Karpas-422 (cell line): ENCODE measurements around a stretch of chr17.

- PRO-cap = unidirectional peak, minus-strand start at chr17:38486081
- RAMPAGE, long total RNA = no peak
Observed at GRCh38 chr17:38485522-38486306, 57.5 kb downstream of the ARHGAP23 start.

DNA sequence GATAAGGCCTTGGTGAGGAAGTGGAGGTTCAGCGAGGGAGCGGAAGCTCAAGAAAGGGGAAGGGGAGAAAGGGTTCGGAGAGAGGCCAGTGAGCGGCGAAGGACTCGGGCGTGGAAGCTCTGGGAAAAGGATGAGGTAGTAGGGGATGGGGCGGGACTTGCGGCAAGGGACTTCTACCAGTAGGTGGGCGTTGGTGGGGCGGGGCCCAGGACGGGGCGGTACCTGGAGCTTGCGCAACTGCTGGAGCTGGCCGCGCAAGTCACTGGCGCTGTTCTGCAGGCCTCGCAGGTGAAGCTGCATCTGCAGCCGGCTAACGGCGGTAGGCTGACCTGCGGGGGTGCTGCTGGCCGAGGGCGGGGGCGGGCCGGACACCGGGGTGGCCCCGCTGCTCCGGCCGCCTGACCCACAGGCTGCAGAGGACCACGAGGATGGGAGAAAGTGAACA is 46.4 kb downstream of the SRCIN1 start:
- PRO-cap = no peak
- RAMPAGE, long total RNA = no peak

DNA sequence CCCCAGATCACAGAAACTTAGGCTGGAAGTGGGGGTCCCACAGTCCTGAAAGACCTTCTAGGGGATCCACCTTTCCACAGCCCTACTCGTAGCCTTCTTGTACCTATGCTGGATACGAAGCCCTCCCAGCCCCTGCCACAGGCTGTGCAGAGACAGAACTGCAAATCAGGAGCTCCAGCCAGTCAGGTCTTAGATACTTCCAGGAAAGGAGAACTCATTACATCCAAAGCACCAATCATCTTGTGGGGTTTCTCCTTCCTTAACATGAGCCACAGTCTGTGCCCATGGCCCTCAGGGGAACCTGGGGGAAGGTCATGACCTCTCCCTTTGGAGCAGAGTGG is 14.8 kb downstream of the SRCIN1 start:
- PRO-cap = no peak
- RAMPAGE, long total RNA = no peak

DNA sequence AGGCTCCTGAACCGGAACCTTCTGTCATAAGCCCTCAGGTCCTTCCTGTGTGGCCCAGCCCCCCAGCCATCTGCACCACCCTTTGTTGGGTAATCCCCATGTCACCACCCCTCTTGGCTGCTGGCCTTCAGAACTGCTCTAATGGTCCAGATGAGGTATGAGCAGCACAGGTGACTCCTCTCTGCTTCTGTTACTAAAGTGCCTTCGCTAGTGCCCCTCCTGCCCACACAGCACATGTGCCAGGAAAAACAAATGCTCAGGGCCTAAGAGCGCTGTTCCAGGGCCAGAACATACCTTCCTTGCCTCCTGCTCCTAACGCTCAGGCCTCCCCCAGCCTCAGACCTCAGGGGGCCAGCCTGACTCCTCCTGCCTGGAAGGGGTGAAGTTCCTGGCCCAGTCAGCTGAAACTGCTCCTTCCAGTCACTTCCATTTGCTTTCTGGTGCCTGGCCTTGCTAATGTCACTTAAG is 14.4 kb downstream of the SRCIN1 start:
- PRO-cap = no peak
- RAMPAGE, long total RNA = no peak

- PRO-cap = no peak
- RAMPAGE, long total RNA = no peak
Observed at GRCh38 chr17:38606367-38606887, 675 bp upstream of the SRCIN1 start.

GRCh38 chr17:38685535-38685915 is 10.8 kb upstream of the EPOP start:
- PRO-cap = no peak
- RAMPAGE, long total RNA = no peak

- PRO-cap = no peak
- RAMPAGE, long total RNA = no peak
Observed at GRCh38 chr17:38699069-38699563, 6.0 kb upstream of the MLLT6 start.

DNA sequence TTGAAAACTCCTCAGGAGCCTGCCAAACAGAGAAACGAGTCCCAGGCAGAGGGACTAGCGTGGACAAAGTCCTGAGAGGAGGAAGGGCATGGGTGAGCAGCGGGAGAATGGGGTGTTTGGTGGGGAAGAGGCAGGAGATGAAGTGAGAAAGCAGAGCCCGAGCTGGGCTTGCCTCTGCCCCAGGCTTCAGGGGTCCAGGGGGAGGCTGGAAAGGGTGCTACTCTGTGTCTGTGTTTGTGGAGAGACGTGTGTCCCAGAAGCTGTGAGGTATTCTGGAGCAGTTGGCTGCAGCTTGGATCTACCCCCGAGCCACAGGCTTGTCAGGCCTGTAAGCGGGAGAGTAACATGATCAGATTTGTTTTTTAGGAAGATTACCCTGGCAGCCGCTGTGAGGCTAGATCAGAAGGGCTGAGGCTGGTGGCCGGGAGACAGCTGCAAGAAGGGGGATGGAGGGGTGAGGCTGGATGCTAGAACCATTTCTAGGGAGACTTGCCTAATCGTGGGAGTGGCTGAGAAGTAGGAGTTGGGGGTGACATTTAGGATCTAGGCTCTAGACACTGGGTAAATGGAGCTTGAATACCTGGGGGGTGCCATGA is 5.1 kb downstream of the MLLT6 start:
- PRO-cap = no peak
- RAMPAGE, long total RNA = no peak

GRCh38 chr17:38742460-38743149 is 5.5 kb downstream of the PCGF2 start:
- PRO-cap = no peak
- RAMPAGE, long total RNA = no peak

DNA sequence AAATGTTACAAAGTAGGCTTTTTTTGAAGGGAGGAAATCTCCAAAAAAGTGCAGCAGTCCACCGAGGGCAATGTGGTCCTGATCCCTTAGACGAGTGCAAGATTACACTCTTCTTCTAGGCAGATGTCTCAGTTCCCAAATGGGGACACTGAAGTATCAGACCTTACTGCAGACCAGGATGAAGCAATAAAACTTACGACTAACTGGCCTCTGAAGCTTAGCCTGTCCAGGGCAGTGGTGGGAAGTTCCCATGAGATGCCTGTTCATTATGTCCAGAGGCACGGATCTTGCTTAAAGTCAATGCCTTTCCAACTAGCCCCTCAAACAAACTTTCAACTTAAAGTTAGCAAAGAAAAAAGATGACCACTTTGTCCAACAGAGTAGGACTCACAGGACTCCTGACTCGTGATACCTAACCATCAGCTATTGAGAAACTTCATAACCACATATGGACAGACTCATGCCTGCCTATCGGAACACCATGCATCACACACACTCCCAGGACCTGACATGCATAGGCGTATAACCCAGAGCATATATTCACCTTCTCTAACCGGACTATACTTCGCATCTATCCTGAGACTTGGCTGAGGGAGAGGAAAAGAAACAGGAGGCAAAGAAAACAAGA is 2.4 kb downstream of the PIP4K2B start:
- PRO-cap = no peak
- RAMPAGE, long total RNA = no peak

DNA sequence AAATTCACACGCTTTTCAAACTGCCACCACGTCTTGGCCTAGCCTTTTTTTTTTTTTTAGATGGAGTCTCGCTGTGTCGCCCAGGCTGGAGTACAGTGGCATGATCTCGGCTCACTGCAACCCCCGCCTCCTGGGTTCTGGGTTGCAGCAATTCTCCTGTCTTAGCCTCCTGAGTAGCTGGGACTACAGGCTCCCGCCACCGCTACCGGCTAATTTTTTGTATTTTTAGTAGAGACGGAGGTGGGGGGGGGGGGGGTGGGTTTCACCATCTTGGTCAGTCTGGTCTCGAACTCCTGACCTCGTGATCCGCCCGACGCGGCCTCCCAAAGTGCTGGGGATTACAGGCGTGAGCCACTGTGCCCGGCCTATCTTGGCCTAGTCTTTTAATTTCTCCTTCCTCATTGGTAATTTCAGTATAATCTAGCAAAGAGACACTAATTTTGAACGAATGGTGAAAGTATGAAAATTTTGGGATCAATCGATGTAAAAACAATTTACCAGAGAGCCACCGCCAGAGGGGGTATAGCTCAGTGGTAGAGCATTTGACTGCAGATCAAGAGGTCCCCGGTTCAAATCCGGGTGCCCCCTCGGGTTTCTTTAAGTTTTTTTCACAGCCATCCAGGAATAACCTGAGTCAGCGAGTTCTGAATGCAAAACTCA is 2.6 kb upstream of the LASP1 start:
- PRO-cap = unidirectional peak, plus-strand start at position 516 of the sequence
- RAMPAGE, long total RNA = no peak

DNA sequence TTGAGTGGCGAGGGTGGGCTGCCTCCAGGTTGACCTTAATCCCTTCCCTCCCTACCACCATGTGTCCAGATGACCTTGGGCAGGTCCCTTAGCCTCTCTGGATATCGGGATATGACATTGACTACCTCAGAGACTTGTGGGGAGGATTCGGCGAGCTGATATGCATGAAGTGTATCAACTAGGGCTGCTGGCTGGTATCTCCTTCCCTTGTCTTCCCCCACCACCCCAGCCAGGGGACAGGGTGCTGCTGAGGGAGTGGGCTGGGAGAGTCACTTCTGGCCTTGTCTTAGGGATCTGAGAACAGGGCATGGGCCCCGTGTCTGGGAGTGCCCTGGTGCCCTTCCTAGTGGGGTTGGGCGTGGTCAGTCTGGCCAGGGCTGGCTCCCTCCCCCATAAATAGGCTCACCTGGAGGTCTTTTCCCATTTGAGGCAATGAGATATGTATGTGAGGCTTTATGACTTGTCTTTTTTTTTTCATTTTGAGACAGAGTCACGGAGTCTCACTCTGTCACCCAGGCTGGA is 41.5 kb downstream of the LASP1 start:
- PRO-cap = no peak
- RAMPAGE, long total RNA = no peak

DNA sequence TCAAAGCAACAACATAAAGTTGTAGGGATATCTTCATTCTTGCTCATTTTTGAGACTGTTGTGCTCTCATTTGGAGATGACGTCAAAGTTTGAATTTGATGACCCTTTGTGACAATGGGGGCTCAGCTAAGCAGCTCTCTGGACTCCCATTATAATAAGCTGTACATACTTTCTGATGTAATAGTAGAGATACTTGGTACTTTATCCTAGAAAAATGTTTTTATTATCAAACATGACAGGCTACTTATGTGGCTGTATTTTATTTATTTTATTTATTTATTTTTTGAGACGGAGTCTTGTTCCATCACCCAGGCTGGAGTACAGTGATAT is 17.7 kb upstream of the FBXO47 start:
- PRO-cap = no peak
- RAMPAGE, long total RNA = no peak

DNA sequence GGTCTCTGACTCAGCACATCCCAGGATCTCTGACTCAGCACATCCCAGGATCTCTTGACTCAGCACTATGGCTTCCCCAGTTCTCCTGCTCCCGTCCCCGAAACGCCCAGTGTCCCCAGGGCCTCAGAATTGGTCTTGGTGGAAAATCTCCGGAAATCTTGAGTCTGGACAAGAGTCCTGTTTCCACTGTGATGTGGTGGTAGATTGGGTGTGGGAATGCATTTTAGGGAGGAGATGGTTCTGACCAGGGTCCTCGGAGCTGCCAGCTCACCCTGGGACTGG is 19.2 kb downstream of the PLXDC1 start:
- PRO-cap = no peak
- RAMPAGE, long total RNA = no peak

GRCh38 chr17:39153394-39154053 is 2.1 kb upstream of the PLXDC1 start:
- PRO-cap = no peak
- RAMPAGE, long total RNA = no peak

GRCh38 chr17:39204425-39204859 is 4.4 kb downstream of the RPL19 start:
- PRO-cap = no peak
- RAMPAGE, long total RNA = no peak

DNA sequence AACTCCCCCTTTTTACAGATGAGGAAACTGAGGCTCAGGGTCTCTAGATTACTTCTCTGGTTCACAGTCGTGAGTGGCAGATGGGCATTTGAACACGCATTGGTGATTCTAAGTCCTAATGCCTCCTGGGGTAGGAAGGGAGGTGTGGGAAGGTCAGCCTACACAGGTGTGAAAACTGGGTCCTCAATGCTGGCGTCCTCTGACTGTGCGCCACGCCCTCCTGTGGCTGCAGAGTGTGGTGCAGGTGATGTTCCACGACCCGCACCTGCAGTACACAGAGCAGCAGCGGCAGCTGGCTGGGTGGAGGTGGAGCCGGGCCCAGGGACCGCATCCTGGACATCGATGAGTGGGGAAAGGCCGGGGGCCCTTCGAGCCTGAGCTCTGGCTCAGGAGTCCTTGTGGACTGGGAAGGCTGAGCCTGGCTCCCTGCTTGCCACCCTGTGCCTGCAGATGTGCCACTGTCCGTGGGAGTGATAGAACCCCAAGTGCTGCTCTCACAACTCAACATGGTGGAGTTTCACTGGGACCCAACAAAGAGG is 13.9 kb upstream of the STAC2 start:
- PRO-cap = no peak
- RAMPAGE, long total RNA = no peak

DNA sequence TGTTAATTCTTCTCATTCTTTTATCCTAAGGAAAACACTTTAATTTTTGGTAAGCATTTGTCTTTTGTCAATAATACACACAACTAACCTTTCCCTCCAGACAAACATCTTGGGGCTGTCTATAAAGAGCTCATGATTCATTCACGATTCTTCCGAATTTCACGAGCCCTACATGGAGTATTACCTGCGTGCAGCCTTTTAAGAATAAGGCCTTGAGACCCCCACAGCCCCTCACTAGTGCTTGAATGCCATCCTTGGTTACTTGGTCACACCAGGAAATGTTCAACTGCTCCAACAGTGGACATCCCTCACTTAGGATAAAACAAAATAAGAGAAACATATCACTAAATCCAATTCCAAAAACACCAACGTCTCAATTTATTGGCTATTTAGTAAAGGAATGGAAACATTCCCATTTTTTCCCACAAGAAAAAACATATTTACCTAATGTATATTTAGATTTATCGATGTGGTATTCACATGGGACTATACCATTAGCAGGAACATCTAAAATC is 56.9 kb upstream of the STAC2 start:
- PRO-cap = no peak
- RAMPAGE, long total RNA = no peak

DNA sequence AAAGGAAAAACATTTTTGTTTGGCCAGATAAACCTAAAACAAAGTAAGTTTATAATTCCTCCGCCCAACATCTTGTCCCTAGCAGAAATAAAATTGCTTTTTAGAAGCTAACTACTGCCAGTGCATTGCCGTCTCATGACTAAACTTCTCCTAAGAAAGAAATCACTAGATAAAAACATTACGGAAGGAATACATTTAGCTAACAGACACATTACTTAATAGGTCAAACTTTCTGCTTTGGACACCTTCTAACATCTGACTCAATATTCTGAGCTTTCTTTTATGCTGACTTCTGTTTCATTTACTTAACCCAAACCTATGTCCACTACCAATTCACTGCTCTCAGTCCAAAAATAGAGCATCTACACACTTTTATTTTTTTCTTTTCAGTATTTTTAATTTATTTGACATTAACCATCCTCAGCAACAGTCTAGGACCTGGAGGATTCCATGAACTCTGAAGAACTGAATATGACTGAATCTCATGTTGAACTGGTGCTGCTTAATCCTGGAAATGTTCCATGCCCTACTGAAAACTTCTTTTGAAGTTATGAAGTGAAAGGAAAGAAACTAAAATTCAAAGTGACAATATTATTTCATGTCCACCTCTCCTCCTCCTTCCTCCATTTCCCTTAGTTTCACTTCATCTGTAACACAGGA is 36.0 kb downstream of the FBXL20 start:
- PRO-cap = no peak
- RAMPAGE, long total RNA = no peak

- PRO-cap = no peak
- RAMPAGE, long total RNA = no peak
Observed at GRCh38 chr17:39535164-39536176, 72.2 kb downstream of the NEUROD2 start.